Trachea (tissue), 1 donor: ENCODE measurements around the gene EOMES.

DNA sequence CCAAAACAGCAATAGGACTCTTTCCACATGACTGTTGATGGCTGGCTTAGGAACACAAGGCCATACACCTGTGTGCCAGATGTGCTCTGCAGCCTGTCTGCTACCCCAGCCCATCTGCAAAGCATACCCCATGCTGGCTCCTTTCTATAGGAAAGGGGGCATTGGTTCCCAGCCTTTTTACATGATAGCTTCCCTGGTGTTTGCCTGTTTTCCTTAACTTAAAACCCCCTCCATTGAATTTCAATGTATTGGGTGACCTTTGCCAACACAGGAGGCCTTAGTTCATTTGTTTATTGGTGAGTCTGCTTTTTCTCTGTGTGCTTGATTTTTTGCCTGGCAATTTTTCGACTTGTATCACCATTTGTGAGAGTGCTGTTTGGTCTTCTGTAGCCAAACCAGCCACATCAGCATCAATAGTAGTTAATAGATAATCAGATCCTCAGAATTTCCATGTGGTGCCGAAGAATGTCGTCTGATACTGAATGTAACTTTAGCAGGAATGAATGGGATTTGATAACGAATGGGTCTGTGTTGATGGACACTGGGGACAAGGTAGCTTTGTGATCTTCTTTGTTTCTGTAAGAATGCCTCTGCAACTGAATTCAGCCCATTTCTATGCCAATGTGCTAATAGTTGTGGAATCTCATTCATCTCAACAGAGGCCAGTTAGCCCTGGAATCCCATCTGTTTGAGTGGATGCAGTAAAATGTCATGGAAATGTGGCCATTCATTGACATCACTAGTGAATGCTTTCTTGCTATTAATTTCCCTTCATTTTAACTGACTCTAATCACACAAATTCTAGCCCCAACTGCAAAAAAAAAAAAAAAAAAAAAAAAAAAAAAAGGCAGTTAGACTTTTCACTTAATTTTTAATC is 272.1 kb upstream of the RARB start:
- PRO-cap, result no peak

- PRO-cap, result no peak
Measured at GRCh38 chr3:25592143-25592986, 72.3 kb downstream of the TOP2B start.

- PRO-cap, result no peak
Measured at GRCh38 chr3:25626335-25627172, 38.2 kb downstream of the TOP2B start.

DNA sequence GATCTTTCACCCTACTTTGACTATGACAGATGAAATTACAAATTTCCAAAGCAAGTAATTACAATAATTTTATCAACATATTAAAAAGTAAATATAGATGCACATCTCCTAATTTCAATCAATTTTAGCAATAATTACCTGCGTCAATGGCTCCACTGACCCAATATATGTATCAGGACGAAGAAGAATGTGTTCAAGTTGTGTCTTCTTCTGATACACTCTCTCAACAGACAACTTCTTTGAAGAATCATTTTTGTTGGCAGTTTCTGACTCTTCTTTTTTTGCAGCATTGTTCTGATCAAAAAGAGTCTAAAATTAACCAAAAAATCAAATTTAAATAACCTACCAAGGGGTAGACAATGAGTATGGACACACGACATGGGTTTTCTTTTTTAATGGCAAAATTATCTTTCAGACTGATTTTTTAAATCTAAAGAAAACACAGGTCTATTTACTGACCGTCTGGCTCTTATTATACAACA is 19.5 kb downstream of the TOP2B start:
- PRO-cap, result no peak

DNA sequence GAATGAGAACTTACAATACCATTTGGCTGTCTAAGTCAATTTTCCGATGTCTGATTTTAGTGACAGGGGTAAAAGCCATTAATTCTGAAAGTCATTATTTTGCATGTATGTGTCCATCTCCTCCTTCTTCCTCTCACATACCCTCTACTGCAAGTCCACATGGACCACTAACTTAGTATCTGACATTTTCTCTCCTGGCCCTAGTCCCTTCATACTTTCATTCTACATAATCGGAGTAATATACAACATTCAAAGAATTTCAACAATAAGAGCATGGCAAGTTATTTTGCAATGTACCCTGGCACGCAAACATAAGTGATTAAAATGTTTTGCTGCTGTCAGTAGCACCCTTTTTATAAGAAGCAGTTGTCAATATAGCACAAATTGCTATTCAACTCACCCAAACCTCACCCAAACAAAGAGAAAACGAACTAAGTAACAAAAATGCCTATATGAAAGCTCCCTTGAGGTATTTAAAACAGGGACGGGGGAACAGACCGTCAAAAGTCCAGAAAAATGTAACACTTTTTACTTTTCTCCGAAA is 1.8 kb downstream of the TOP2B start:
- PRO-cap, result no peak

DNA sequence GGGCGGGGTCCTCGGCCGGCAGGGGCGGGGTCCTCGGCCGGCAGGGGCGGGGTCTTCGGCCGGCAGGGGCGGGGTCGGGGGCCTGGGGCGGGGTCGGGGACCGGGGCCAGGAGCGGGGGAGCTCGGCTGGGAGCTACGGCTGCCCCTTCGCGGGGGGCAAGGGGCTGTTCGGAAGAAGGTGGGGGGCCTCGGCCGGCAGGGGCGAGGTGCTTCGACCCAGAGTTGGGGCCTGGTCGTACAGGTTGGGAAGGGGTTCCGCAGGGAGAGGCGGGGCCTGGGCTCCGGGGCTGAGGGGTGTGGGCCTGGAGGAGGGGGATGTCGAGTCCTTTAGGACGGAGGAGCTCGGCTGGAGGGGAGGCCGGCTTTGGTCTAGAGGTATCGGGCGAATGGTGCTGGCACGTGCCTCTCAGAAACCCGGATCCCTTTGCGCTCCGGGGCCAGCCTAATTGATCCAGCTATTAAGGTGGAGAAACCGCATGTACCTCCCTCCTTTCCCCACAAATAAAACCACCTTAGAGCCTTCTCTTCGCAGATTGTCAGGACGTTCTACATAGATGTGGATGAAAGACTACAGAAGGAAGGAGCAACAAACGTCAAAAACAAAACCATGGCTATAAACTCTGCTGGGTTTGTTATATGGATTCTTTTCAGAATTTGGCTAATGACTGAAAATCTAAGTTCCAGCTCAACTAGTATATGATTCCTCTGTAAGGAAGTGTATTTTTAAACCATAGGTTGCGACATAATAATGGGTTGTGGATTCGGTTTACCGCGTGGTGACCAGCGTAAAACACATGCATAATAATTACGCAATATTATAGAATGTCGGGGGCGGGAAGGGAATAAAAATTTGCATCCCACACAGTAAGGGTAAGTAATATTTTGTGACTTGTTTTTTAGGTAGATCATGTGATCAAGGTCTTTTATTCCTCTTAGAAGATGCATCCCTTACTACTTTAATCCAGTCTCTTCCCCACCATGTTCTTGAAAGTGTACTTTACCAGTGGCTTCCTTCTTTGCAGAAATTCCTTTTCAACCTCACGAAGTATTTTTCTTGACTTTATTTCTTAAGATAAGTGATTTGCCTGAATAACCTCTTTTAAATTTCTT is 644 bp upstream of the NGLY1 start:
- PRO-cap, result bidirectional peak, plus-strand start at position 109 of the sequence, minus-strand start outside the sequence; unidirectional peak, plus-strand start at position 330 of the sequence

GRCh38 chr3:26768278-26768685 is 145.7 kb downstream of the LRRC3B start:
- PRO-cap, result no peak

DNA sequence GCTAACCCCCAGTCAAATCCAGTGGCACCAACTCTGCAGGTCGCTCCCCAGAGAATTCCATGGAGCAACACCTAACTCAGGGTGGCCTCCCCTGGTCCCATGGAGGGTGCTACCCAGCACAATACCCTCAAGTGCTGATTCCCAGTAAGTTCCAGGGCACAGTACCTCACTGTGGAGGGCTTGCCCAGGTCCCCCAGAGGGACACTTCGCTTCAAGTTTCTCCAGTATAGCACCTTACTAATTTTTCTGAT is 231.1 kb downstream of the NEK10 start:
- PRO-cap, result no peak

DNA sequence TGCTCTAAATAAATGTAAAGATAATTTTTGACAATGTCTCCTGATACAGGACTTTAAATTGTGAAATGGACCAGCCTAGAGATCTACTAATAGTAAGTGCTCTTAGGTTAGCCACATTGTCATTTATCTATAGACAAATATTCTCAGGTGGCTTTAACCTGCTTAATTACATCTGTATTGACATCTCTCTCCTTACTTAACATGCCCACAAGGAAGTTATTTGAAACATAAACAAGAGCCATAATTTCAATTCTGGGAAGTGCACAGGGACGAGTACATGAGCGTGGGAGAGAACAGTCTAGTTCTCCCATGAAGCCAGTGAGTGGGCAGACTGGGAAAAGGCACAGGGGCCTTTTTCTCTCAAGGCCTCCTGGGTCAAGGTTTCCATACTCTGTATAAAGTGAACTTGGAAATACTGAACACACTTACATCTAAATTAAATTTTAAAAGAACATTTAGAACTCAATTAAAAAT is 54.2 kb downstream of the NEK10 start:
- PRO-cap, result no peak

DNA sequence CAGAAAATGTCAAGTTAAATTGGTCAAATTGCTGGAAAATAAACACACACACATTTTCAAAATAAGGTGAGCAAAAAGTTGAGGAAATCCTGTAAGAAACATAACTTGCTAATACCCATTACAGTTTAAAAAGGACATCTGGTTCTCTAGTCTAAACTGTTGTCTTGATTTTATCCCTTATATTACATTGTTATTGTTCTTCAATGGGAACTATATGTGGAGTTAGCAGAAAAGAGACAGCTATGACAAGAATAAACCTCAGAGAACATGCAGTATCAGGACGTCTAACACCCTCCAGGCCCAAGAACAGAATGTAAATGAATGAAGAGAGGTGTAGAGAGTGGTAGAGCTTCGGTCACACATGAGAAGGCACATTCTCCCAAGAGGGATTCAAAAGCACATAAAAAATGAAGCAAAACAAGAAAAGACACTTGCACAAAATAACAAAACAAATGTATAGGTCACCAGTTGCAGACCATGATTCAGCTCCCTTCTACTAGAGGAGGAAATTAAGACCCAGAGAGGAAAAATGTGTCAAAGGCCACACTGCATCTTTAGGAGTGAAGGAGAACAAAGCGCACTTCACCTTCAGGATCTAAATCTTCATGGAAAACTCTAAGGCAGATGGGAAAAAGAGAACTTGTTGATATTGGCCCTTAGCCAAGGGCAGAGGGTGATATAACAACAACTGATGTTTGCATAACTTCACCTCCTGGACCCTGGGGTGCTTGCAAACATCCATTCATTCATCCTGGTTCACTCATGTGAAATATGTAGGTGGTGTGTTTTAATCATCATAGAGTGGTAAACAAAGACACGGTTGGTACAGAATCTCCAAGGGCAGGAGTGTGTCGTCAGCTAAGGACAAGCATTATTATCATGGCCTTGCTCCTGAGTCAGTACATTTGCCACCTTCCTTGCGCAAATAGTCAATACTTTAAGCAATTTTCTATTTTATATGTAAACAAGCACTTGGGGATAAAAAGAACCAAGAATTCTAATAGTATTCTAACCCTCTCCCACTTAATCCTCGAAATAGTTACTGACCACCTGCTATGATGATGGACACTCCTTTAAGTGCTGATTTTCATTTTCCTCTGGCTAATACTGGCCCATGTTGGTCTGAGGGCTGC is 8.8 kb downstream of the NEK10 start:
- PRO-cap, result no peak

DNA sequence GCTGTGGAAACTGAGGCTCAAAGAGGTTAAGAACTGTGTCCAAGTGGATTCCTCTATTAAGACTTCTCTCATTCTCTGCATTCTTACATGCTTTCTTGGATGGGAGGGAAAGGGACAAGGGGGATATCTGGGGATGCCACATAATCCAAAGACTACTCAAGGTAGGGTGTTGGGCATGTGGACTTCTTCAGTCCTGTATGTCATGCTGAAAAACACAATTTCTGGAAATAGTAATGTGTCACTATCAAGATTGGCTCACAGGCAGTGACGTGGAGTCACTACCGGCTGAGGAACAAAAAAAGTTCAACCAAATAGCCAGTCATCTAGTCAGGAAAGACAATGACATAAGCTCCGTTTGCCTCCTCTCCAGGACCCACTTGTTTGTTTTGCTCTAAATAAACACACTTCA is 99.2 kb downstream of the EOMES start:
- PRO-cap, result no peak

- PRO-cap, result no peak
Measured at GRCh38 chr3:27715052-27716119, 6.7 kb downstream of the EOMES start.

DNA sequence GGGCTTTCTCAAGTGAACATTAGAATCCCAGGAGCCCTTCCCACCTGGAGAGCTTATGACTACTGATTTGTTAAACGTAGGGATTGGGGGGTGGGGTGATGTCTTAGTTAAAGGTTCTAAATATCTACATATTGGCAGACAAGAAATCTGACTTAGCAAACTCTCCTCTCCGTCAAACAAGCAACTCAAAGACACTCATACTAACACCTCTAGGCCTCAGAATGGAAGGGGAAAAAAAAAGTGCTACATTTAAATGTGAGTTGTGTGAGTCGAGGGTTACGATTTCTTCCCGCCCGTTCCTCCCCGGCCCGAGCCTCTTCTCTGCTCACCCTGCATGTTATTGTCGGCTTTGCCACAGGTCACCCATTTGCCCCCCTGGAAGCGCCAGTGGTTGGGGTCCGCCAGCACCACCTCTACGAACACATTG is 2.3 kb downstream of the EOMES start:
- PRO-cap, result no peak

DNA sequence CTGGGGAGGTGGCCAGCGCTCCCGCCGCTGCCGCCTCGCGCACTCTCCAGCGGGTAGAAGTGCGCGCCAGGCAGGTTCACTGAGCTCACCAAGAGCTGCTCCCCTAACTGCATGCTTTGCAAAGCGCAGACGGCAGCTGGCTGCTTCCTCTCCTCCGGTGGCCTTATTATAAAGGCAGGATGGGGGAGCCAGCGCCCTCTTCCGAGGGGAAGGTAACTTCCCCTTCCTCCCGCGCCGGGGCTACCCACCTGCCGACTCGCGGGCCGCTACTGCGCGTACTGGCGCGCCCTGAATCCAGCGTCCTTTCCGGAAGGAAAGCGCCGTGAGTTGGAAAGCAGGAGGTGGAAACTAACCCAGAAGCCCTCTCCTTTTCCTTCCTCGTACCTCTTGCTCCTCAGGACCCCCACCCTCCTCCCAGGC is at the start of gene EOMES:
EOMES (minus strand) TSS at position 142 of the 420 bp plus-strand sequence.
- PRO-cap, result no peak

DNA sequence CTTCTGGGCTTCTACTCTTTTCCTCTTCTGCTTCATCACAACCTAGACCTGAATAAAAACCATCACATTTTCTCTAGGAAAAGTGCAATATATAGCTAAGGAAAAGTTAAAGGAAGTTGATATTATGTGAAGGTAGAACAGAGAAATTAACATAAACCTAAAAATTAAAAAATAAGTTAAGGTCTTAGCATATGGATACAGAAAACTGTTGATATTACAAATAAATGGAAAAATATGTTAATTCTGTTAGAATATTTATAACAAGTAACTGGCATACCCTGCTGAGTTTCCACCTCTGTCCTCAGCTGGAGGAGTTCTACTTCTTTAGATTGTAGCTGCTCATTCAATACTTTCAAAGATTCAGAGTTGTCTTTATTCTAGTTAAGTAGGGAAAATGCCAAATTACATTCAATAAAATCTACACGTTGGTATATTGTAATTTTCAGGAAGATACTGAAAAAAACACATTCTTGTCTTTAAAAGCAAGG is 10.8 kb upstream of the ZCWPW2 start:
- PRO-cap, result no peak

DNA sequence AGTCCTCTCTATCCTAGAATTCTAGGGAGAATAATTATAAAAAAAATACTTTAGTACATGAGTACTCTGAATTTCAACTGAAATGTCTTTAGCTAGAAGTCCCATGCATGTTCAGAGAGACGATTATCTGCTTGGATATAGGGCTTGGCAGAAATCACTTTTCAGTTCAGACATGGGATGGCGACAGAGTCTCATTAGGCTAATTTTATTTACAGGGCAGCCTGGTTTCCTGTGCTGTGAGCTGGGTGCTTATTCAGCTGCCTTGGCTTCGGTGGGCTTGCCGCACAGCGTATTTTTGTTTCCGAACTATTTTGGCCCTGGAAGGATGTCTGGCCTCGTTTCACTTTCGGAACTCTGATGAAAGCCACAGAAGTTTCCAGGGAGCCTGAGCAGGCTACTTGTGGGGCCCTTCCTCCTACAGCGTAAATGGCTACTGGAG is 364.2 kb upstream of the RBMS3 start:
- PRO-cap, result no peak

- PRO-cap, result no peak
Measured at GRCh38 chr3:29311648-29312270, 30.9 kb downstream of the RBMS3 start.

- PRO-cap, result no peak
Measured at GRCh38 chr3:29440559-29440976, 159.7 kb downstream of the RBMS3 start.

DNA sequence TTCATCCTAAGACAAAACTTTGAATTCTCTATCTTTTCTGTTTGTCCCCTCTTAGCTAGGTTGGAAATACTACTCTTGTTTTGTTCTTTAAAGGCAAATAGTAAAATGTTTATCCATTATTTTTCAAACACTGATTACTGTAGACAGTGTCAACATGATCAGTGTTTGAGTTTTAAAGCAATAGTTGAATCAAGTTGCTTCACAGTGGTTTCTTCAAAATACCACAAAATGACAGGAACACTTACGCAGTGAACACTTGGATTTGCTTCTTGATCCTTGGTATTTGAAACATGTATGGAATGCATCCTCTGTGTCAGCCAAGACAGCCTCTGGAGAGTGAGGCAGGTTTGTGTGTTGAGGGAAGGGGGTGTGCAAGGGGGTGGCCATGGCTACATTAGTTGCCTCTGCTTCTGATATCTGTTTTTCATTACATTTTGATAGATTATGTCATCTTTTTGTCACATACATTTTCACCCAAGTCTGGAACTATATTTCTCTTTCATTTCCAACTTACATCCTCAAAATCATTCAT is 413.0 kb downstream of the RBMS3 start:
- PRO-cap, result no peak

GRCh38 chr3:29971493-29971947 is 634.9 kb upstream of the TGFBR2 start:
- PRO-cap, result no peak